Tibial nerve (tissue), 3 donors: ENCODE data around the genes DOK3 and TMED9.

DNA sequence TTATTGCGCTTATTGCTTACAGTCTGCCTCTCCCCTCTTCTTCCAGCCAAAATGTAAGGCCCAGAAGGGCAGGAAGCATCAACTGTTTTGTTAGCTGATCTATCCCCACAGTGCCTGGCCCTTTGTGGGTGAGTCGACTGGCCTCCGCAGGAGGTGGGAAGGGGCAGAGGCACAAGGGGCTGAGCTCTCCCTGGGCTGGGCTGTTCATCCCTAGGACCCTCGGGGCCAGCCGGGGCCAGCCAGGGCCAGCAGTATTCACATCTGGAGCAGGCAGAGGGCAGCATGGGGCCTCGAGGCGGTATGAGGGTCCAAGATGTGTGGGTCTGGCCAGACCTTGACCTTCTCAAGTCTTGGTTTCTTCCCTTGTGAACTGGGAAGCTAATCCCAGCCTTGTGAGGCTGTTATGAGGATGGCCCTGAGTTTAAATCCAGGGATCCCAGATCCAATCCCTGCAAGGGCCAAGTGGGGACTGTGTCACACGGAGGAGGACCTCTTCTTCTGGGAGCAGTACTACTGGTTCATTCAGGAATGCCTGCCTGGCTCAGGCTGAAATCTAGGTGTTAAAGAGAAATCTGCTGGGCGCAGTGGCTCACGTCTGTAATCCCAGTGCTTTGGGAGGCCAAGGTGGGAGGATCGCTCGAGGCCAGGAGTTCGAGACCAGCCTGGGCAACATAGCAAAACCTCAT lies 11.8 kb upstream of the DBN1 start:
- PRO-cap, result no peak
- RAMPAGE, long total RNA, 3 experiments, result no peak in any of the 3 experiments

GRCh38 chr5:177494180-177495321 lies 2.9 kb downstream of the PDLIM7 start:
- PRO-cap, result no peak
- RAMPAGE, long total RNA, 3 experiments, result no peak in any of the 3 experiments

GRCh38 chr5:177507570-177508476 lies 1.8 kb downstream of the DOK3 start:
- PRO-cap, result no peak
- RAMPAGE, long total RNA, 3 experiments, result no peak in any of the 3 experiments

DNA sequence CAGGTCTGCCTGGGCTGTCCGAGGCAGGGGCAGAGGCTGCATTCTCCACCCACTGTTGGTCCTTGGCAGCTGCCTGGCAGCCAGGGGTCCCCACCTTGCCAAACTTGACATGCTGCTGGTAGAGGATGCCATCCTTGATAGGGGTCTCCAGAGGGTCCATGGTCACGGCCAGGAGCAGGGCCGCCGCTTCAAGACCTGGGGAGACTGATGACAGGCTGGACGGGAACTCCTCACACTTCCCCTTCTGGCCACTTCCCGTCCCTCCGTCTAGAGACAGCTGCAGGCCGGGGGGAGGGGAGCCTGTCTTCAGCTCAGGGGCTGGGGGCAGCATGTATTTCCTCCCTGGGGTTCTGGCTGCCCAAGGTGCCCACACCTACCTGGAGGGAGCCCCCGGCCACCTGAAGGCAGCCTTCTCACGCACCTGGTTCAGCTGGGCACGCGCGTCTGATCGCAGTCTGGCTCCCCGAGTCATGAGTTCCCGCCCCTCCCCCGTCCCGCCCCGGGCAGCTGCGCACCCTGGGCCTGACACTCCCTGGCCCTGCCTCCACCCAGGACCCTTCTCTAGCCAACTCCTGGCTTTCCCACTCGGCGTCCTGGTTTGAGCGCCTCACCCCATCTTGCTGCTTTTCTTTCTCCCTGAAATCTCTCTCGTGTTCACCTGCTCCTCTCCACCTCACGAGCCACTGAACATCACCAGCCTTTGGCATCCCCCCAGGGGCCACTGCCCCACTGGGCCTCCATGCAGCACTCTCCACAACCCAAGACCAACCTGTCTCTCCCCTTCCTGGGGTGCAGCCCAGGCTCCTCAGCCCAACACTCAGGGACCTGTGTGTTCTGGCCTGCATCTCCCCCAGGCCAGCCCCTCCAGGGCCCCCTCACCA lies at the start of gene DOK3:
DOK3 (minus strand) TSS at position 446 of the 881 bp plus-strand sequence.
- PRO-cap, result unidirectional peak, minus-strand start at position 472 of the sequence
- RAMPAGE, long total RNA, 3 experiments, result start-site peak on the minus strand in 3 of 3 experiments, centred at positions 350 to 465 of the sequence, 6 to 18 reads per replicate

GRCh38 chr5:177591799-177592824 lies at the start of gene TMED9:
TMED9 (plus strand) TSS chr5:177592203.
- PRO-cap, result unidirectional peak, plus-strand start at chr5:177592203
- RAMPAGE, long total RNA, 3 experiments, result start-site peak on the plus strand in 2 of 3 experiments, at chr5:177592199-177592207 at its widest, 36 to 418 reads per replicate

DNA sequence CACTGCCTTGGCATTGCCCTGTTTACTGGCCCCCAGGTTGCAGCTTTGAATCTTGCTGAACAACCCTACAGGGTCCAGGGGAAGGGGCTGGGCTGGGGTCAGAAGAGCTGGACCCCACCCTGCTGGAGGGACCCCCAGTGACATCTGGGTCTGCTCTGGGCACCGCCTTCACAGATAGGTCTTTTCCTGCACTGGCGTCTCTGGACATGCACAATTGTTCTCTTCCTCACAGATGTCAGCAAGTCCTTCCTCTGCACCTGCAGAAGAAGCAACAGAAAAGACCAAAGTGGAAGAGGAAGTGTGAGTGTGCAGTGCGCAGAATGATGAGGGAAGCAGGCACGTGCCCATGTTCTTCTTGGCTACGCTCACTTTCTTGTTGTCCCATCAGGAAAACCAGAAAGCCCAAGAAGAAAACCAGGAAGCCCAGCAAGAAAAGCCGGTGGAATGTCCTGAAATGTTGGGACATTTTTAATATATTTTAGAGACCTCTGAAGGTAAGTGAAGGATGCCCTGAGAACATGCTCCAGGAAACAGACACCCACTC lies 50.7 kb upstream of the PROP1 start:
- PRO-cap, result no peak
- RAMPAGE, long total RNA, 3 experiments, result no peak in any of the 3 experiments

- PRO-cap, result no peak
- RAMPAGE, long total RNA, 3 experiments, result start-site peak on the plus strand in 1 of 3 experiments, at chr5:178121244-178121258 at its widest, 6 reads per replicate
These were observed 7.6 kb downstream of the N4BP3 start for GRCh38 chr5:178120853-178121408.

DNA sequence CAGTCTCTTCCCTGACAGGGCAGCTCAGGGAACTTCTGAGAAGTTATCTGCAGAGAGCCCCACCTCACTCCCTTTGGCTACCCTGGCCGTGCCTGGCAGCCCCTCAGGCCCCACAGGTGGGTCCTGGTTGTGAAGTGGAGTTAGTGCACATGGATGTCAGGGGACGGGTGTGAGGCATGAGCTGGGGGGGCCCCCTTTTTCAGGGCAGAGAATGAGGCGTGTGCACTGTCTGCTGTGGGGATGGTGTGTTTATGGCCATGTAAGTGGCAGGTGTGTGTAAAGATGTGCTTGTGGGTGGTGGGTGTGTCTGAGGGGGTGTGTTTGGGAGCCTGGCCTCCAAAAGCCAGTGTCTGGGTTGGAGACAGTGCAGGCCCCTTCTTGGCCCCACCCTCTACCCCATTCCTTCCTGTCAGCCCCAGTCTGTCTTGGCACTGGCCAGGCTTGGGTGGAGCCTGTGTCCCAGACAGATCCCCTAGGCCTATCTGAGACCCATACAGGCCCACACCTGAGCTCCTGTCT lies 7.3 kb upstream of the RMND5B start:
- PRO-cap, result no peak
- RAMPAGE, long total RNA, 3 experiments, result no peak in any of the 3 experiments

DNA sequence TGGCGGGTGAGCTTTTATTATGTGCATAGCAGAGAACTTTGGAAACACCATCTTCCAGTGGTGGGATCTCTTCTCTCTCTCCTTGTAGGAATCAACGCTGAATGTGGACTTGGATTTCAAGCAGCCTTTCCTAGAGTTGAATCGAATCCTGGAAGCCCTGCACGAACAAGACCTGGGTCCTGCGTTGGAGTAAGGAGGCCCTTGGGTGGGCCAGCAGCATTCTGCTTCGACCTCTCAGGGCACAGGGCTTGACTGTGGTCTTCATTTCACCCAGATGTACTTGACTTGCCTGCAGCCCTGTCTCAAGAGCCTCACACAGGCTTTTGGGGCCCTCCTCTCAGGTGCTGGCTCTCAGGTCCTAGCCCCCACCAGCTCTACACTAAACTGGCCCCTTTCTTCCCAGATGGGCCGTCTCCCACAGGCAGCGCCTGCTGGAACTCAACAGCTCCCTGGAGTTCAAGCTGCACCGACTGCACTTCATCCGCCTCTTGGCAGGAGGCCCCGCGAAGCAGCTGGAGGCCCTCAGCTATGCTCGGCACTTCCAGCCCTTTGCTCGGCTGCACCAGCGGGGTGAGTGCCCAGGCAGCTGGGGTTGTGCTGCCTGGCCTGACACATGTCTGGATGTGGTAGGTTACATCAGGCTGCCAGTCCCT lies 10.0 kb downstream of the NHP2 start:
- PRO-cap, result no peak
- RAMPAGE, long total RNA, 3 experiments, result no peak in any of the 3 experiments

- PRO-cap, result no peak
- RAMPAGE, long total RNA, 3 experiments, result no peak in any of the 3 experiments
These were observed 5.9 kb downstream of the NHP2 start for GRCh38 chr5:178147718-178148297.

- PRO-cap, result bidirectional peak, plus-strand start at chr5:178205502, minus-strand start at chr5:178205368
- RAMPAGE, long total RNA, 3 experiments, result start-site peak on the plus strand in 3 of 3 experiments, at chr5:178205901-178206004 at its widest, 20 to 27 reads per replicate
These were observed 1.2 kb downstream of the HNRNPAB start for GRCh38 chr5:178205284-178206231.

DNA sequence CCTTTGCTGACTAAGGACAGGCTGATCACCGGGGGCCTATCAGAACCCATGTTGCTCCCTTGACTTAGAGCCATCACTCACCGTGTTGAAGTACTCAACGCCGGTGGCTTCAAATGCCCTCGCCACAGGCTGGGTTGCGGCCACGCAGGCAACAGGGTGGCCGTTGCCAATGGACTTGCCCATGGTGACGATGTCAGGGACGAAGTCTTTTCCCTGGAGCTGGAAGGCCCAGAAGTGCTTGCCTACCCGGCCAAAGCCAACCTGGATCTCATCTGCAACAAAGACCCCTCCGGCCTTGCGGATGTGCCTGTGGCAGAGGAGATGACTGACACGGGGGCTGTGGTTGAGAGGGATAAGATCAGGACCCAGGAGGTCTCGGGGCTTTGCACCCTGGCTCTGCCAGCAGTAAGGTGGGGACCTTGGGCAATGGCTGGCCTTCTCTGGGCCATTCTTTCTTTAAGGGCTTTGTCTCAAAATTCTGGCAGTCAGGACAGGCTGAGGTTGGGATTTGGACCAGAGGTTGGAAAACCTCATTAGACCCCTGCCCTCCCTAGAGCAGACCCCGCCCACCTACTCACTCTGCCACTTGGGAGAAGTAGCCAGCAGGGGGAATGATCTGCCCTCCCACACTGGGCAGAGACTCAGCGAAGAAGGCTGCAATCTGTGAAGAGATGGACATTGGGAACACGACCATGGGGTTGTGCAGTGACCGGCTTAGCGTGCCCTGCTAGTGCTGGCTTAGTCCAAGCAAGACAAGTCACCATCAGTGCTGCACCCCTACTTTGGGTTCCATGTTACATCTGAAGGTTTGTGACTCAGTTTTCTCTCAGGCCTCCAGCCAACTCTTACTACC lies 10.1 kb downstream of the PHYKPL start:
- PRO-cap, result no peak
- RAMPAGE, long total RNA, 3 experiments, result no peak in any of the 3 experiments

DNA sequence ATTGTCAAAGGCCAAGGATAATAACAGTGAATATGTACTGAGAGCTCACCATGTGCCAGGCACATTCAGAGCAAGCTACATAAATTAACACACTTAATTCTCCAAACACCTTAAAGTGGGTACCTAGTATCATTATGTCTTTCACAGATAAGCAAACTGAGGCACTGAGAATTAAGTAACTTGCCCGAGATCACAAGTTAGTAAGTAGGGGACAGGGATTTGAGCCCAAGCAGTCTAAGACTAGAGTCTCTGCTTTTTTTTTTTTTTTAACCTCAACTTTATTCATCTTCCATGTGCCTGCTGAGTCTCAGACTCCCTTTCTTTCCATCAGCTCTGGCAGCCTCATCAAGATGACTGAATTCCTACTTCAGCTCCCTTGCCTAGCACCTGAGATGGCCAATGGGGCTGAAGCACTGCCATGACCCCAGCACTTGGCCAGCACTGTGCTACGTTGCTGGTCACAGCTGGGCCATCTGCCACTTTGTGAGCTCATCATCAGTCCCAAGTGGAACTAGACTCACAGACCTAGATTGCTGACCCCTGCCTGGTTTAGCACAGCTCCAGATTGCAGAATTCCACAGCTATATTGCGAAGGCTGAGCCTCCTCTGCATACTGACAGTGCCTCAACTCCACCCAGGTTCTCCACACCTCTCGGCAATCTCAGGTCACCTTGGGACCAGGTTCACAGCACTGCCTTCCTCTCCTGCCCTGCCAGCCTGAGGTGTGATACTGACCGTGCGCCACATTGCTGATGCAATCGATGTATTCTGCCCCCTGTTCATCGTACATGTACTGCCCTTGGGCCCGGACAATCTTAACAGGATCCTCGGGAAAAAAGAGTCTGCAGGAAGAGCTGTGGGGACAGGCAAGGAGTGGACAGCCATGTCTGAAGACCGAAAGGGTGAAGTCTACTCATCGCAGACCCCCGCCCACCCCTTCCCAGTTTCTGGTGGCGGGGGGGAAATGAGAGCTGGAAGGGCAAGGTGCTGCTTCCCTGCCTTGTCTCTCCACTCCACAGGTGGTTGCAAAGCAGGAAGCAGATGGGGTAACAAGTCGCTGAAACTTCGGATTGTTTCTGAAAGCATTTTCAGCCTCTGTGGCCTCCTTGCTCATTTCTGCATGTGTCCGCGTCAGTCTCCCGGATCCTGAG lies 1.6 kb downstream of the PHYKPL start:
- PRO-cap, result no peak
- RAMPAGE, long total RNA, 3 experiments, result start-site peak on the minus strand in 1 of 3 experiments, centred at position 1,018 of the sequence, 31 reads per replicate

DNA sequence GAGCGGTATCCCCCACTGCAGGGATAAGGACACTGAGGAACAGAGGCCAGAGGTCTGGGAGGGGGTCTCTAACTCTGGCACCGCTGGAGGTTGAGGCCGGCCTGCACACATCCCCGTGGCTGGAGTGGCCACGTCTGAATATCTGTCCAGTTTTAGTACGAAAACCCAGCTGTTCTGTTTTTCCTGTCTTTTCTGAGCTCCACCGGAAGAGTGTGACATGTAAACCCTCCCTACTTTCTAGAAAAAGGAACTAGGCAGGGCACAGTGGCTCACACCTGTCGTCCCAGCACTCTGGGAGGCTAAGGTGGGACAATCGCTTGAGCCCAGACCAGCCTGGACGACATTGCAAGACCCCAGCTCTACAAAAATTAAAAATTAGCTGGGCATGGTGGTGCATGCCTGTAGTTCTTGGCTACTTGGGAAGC lies 8.1 kb upstream of the PHYKPL start:
- PRO-cap, result no peak
- RAMPAGE, long total RNA, 3 experiments, result no peak in any of the 3 experiments

DNA sequence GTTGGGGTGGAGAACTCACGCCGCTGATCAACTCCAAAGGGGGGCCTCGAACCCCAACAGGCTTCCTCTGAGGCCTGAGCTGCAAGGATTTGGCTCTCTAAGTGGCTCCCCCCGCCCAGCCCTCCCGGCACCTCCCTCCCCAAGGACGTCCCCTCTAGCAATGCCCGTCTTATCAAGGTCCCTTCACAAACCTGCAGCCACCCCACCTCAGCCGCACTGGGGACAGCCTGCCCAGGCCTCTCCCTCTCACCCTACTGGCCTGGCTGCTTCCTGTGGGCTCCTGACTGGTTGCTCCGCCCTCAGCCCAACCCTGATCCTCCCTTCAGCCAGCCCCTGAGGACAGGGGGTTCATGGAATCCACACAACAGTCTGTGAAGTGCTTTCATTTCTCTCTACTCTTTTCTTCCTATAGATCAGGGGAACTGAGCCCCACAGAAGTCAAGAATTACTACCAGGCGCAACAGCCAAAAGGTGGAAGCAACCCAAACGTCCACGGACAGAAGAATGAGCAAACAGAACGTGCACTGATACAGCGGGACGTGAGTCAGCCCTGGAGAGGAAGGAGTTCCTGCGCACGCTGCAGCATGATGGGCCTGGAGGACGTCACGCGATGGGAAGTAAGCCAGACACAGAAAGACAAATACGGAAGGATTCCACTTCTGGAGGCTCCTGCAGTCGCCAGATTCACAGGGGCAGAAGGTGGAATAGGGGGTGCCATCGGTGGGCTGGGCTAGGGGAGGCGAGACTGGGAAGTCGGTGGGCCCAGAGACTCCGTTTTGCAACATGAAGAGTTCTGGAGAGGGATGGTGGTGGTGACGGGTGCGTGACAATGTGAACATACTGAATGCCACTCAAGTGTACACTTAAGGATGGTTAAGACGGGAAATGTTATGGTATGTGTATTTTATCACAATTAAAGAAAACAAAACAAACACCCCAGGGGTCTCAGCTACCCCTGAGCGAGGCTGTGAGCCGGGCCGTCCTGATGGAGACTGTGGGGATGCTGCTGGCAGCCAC lies 80.2 kb upstream of the PHYKPL start:
- PRO-cap, result unidirectional peak, minus-strand start at position 253 of the sequence
- RAMPAGE, long total RNA, 3 experiments, result no peak in any of the 3 experiments

DNA sequence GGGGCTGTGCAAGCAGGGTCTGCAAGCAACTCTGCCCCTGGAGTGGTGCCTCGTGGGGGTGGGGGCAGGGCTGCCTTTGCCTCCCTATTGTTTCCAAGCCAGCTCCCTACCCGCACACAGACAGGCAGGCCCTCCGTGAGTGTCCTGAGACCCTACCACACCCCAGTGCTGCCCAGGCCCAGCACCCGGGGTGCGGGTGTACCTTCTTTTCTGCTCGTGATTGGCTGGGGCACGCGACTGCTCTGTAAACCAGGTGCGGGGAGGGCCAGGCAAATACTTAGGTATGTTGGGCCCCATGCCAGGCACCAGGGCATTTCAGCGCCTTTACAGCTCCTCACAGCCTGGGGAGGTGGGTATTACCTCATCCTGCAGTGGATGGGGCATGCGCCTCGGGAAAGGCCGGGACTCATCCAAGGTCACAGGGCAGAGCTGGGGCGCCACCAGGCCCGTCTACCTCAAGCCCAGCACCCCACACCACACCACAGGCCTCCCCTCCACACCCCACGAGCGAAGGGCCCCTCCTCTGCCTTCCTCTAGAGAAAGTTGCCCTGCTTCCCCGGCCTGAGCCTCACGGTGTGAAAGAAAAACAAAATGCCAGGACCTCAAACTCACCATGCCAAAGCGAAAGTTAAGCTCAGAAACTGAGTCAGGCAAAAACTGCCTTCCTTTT lies 161.2 kb downstream of the COL23A1 start:
- PRO-cap, result no peak
- RAMPAGE, long total RNA, 3 experiments, result no peak in any of the 3 experiments

GRCh38 chr5:178453187-178453801 lies 136.9 kb downstream of the COL23A1 start:
- PRO-cap, result no peak
- RAMPAGE, long total RNA, 3 experiments, result no peak in any of the 3 experiments

DNA sequence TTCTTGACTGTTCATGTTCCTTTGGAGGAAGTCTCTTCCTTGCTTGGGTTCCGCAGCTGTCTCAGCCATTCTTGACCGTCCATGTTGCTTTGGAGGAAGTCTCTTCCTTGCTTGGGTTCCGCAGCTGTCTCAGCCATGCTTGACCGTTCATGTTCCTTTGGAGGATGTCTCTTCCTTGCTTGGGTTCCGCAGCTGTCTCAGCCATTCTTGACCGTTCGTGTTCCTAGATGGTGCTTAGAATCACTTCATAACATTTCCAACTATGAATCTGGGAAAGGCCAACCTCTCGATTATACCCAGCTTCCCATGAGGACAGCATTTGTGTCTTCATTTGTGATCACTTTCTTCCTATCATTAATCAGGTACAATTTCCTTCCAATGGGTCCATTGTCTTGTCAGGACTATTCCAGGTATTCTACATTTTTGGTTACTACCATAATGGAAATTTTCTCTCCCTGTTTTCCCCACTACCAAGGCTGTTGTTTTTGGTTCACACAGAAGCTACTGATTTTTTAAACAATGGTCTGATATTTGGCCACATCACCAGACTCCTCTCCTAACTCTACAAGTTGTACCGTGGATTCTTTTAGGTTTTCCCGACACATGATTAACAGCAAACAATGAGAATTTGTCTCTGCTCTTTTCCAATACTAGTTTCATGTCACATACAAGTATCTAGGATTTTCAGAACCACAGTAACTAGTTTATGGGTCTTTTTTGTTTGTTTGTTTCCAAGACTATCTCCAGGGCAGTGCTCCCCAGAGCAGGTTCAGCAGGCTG lies 115.1 kb downstream of the ZNF354C start:
- PRO-cap, result no peak
- RAMPAGE, long total RNA, 3 experiments, result start-site peak on the minus strand in 2 of 3 experiments, centred at positions 246 to 483 of the sequence, 7 to 30 reads per replicate

- PRO-cap, result no peak
- RAMPAGE, long total RNA, 3 experiments, result no peak in any of the 3 experiments
These were observed 86.1 kb downstream of the ADAMTS2 start for GRCh38 chr5:179258989-179259644.

DNA sequence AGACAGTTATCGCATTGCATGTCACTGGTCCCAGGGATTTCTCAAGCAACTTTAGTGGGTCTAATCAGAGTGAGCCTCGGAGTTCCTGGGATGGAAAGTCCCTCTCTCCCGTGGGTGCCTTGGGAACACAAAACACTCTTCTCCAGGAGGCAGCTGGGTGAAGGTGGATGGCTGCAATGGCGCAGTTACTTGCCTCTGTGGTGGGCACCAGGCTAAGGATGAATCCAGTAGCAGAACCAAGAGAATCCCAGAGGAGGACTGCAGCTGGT lies 33.9 kb upstream of the ADAMTS2 start:
- PRO-cap, result no peak
- RAMPAGE, long total RNA, 3 experiments, result no peak in any of the 3 experiments